ENCODE data around the genes RIMS4, MATN4, WFDC8 and SPINT4.

GRCh38 chr20:44810334-44810934, at the start of gene RIMS4:
Gene RIMS4, minus strand, starts transcription at chr20:44810546.
- RRBS = 4% methylated on average over 44 of the region's 91 CpGs

DNA sequence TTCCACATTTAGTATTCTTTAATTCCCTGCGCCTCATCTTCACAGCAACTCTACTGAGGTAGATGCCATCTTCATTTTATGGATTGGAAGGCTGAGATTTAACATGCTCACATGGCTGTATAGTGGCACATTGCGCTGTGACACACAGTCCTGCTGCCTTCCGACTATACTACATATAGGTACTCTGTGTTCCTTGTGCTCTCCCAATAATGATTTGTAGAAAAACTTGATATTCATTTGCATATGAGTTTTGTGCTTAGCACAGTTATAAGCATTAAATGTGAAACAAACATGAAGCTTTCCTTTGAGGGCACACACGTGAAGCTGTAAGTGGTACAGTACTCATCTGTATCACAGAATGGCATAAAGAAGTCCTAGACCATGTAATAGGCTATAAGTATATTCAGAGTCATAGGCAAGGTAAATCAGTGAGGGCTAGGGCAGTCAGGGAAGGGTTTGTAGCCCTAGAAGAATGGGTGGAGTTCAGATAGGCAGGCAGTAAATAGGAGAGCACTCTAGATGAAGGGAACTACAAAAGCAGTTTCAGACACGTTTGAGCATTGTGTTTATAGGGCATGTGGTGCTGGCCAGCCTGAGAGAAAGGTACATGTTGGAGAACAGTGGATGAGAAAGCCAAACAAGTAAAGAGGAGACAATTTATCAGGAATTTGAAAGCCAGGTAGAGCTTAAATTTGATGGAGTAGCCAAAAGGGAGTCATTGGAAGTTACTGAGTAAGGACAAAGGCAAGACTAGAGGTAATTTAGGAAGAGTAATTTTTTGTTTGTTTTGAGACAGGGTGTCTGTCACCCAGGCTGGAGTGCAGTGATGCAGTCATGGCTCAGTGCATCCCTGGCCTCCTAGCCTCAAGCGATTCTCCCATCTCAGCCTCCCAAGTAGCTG, 9.4 kb downstream of the YWHAB start:
- RRBS = no CpG with 5 or more reads among the region's 6 CpGs

- RRBS = no CpG with 5 or more reads among the region's 7 CpGs
Measured at GRCh38 chr20:44903669-44904280, 6.1 kb upstream of the PABPC1L start.

- RRBS = no CpG with 5 or more reads among the region's 2 CpGs
Measured at GRCh38 chr20:44983432-44983662, 17.0 kb downstream of the STK4 start.

DNA sequence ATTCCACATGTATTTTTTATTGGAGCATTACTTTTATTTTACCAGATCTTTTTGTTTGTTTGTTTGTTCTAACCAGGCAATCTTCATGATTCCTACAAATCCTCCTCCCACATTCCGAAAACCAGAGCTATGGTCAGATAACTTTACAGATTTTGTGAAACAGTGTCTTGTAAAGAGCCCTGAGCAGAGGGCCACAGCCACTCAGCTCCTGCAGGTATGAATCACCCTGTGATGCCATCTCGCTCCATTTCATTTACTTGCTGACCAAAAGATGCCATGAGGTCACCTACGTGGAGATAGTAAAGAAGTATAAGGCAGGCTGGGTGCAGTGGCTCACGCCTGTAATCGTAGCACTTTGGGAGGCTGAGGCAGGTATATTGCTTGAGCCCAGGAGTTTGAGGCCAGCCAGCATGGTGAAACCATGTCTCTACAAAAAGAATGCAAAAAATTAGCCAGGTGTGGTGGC, 30.8 kb downstream of the STK4 start:
- RRBS = no CpG with 5 or more reads among the region's 5 CpGs

- RRBS = no CpG with 5 or more reads among the region's 11 CpGs
Measured at GRCh38 chr20:45056349-45057292, 44.3 kb downstream of the KCNS1 start.

GRCh38 chr20:45293028-45294180, 13.2 kb upstream of the RBPJL start:
- RRBS = 3% methylated on average over 31 of the region's 80 CpGs

GRCh38 chr20:45308120-45308783, at the start of gene MATN4:
Gene MATN4, minus strand, starts transcription at chr20:45308299.
- RRBS = no CpG with 5 or more reads among the region's 20 CpGs

DNA sequence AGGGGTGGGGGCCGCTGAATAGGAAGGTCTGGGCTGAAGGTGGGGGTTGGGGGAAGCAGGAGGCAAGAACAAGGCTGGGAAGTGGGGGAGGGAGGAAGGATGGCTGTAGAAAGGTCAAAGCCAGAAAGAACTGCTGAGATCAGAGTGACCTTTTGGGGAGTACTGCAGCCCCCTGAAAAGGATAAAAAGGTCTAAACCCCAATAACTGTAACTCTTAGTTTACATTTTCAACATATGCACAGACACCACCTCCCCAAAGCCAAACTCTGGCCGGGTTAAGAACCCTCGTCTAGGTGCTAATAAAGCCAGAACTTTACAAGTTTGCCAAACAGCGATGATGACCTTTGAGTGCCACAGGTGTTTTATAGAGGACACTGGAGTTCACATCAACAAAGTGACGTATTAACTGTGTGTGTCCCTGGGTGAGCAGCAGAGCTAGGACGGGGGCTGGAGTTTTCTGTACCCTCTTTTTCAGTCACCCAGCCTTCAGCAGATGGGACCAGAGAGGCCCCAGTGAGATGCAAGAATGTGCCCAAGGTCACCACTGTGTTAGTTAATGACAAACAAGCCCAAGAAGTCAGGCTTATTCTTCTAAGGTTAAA, 5.5 kb downstream of the SDC4 start:
- RRBS = no CpG with 5 or more reads among the region's 6 CpGs

DNA sequence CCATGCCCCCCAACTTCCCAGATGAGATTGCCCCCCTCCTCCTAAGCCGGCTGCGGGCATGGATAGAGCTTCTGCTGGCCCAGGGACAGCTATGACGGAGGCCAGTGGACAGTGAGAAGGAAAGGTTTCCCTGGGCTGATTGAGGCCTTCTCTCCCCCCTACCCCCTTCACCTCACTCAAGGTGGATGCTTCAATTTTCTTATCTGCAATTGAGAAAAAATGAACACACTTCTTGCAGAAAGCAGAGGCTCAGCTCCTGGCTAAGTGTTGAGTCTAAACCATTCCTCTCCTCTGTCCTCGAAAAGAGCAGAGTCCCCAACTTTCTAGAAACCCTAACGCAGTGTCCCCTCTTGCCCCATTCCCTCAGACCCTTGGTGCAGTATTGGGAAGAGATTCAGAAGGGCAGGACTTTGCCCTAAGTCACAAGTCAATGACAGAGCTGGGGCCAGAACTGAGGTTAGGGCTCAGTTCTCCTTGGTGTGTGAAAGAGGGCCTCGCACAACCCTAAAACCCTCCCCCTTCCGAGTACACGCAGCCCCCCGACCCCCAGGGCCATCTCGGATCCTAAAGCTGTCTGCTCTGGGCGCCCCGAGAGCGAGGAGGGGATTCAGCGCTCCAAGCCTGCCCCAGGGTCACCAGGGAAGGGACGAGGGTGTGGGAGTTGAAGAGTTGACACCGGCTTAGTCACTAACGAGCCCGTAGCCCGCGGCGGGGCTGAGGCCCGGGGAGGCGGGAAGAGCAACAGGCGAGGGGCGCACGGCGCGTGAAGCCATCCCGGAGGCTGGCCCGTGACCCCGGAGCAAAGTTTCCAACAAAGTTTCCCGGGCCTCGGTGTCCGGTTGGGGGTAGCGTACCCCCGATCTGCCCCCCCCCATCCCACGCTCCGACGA, 607 bp downstream of the SDC4 start:
- RRBS = 2% methylated on average over 20 of the region's 39 CpGs

DNA sequence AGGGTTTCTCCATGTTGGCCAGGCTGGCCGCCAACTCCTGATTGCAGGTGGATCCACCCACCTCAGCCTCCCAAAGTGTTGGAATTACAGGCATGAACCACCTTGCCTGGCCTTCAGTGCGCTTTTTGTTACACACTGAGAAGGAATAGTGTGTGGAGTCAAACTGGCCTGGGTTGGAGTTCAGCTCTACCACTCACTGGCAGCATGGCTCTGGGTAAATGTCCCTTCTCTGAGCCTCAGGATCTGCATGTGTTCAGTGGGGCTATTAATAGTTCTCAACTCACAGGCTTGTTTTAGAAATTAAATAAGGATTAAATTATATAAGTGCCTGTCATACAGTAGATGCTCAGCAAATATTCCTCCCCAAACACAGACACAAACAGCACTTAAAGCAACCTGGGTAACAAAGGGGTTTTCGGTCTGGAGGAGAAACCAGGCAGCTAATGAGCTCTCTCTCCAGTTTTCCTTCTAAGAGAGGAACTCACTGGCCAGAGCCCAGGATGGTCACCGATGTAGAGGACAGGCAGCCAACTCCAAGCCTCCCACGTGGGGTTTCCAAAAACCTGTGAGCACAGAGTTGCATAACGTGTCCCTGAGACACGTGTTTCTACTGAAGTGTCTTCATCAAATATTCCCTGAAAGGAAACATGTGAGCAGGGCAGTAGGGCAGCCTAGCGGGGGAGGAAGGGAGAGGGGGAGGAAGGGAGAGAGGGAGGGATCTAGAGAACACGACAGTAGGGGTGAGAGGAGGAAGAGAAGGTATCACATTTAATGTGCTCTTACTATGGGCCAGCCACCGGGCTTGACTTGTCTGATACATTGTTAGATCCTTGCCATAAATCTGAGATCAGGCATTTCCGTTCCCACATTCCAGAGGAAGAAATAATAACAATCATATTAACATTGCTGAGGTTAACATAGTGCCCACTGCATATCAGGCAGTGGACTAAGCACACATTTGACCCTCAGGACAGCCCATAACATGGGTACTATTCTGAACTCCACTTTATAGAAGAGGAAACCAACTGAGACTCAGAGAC, 4.8 kb upstream of the SYS1 start:
- RRBS = no CpG with 5 or more reads among the region's 11 CpGs

GRCh38 chr20:45358891-45359771, 3.8 kb upstream of the SYS1 start:
- RRBS = 21% methylated on average over 2 of the region's 11 CpGs

DNA sequence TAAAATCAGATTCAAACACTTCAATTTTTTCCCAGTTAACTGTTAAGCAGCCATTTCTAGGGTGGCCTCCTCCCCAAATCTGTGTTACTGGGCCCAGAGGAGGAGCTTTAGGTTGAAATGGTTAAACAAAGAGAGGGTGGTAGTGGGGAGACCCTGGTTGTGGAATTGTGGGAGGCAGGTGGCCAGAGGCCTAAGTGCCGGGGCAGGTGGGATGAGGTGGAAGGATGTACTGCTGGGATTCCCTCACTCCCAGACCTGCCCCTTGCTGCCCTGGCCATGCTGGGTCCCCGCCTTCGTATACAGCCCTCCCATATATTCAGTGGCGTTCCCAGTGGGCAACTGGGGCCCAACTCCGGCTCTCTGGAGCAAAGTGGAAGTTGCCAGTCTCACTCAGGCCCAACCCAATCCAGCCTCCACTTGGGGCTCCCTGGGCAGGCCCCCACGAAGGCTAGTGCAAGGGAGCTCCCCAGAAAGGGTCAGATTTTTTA, 6.1 kb downstream of the TP53TG5 start:
- RRBS = no CpG with 5 or more reads among the region's 6 CpGs

DNA sequence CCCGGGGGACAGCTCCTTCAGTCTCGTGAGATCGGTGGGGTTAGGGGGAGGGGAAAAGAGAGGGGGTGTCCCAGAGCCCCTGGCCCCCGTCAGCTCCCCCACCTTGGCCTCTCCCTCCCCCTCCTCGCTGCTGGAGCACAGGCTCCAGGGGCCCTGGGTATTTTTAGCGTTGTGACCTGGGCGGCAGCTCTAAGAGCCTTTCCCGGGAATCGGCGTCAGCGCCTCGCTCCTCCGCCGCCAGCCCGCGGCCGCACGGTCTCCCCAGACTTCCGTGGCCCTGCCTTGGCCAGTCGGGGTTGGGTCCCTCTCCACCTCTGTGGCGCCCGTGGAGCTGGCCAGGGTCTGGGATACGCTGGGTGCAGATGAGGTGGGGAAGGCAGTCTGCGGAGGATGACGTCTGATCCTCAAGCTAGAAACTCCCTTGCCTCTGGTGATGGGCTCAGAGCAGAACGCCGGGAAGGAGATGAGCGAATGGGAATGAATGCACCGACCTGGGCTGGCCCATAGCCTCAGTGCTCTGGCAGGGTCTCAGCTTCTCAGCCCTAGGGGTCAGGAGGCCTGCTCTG, 963 bp upstream of the DBNDD2 start:
- RRBS = 4% methylated on average over 1 of the region's 29 CpGs

DNA sequence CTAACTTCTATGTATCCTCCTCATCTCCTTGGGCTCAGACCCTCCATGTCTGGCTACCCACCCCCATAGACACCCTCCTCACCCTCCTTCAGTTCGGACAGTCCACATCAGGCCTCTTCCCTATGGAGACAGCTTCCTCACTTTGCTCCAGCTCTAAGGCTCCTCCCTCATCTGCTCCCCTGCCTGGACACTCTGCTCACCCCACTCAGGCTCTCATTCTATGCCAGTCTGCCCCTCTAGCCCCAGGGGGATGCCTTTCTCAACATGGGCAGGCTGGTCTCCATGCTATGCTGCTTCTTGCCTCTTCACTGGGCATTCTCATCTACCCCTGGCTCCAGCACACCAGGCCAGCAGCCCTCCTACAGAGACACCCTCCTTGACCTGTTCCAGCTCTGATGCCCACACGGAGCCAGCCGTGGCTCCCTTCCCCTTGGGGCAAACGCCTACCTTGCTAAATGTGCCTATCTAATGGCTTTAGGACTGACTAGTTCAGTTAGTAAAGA, at the start of gene WFDC8:
WFDC8 (minus strand) TSS at position 145 of the 503 bp plus-strand sequence.
- RRBS = no CpG with 5 or more reads among the region's 4 CpGs

GRCh38 chr20:45722154-45722588, at the start of gene SPINT4:
Gene SPINT4, plus strand, starts transcription at chr20:45722347.
- RRBS = no CpG with 5 or more reads among the region's 2 CpGs

DNA sequence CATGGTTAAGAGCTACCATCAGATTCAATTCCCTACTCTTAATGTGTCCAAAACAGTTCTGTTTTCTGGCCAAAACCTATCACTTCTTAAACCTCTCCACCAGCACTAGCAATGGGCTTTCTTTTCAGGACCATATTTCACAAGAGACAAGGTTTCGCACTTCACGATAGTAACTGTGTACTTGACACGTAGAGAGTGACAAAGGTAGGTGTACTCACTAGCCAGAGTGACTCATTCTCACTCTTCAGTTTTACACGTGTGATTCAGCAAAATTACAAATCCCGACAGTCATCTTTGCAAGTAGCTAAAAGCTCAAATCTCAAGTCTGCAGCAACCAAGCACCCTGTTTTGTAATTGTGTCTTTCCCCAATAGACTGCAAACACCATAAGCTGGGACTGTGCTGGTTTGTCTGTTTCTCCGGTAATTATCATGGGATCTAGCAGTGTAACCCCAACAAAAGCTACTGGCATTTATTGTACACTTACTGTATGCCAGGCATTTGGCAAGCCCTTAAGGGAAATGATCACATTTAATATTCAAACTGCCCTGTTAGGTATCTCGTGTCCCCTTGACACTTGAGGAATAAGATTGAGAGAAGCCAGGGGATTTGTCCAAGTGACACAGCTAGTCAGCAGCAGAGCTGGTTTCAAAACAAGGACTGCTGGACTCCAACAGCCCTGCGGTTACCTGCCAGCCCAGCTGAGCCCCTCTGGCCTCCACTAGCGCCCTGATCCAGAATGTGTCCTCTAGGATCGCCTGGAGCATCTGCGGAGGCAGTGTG, 9.8 kb downstream of the PCIF1 start:
- RRBS = no CpG with 5 or more reads among the region's 11 CpGs

GRCh38 chr20:45945274-45946055, 11.0 kb downstream of the PCIF1 start:
- RRBS = 70% methylated on average over 5 of the region's 23 CpGs

DNA sequence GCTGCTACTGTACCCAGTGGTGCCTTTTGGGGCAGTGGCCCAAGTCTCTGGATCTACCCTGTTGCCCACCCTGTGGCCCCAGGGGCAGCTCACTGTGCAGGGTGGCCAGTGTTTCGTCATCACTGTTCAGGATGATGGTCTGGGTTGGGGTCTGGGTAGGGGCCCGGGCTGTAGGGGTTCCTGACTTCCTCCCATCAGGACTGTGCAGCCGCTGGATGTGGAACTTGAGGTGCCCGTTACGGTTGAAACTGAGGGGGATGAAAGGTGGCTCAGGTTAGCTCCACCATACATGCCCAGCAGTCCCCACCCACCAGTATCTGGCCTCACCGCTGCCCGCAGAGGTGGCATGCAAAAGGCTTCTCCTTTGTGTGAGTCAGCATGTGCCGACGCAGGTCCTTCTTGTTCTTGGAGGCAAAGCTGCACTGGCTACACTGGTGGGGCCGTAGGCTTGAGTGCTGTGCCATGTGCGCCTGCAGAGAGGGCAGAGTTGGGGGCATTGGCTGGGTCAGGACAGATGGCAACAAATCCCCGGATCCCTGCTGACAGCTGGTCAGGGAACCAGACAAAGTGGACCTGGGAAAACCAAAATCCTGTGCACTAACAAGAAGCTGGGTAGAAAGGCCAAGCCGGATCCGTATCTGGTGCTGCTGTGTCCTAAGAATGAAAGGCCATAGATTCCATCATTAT, 15.8 kb downstream of the PCIF1 start:
- RRBS = 92% methylated on average over 2 of the region's 14 CpGs

- RRBS = no CpG with 5 or more reads among the region's 5 CpGs
Measured at GRCh38 chr20:45952914-45953271, 18.4 kb downstream of the PCIF1 start.

Data from pericardium (tissue), 1 donor.